ENCODE measurements around a stretch of chr2.

GRCh38 chr2:10720845-10721350, 532 bp upstream of the ATP6V1C2 start:
- PRO-cap = no peak
- RAMPAGE, long total RNA, 2 experiments = start-site peak on the plus strand in 2 of 2 experiments, at chr2:10721104-10721195 at its widest, 28 to 29 reads per replicate

GRCh38 chr2:10765299-10765791, 43.9 kb downstream of the ATP6V1C2 start:
- PRO-cap = no peak
- RAMPAGE, long total RNA, 2 experiments = no peak in any of the 2 experiments

DNA sequence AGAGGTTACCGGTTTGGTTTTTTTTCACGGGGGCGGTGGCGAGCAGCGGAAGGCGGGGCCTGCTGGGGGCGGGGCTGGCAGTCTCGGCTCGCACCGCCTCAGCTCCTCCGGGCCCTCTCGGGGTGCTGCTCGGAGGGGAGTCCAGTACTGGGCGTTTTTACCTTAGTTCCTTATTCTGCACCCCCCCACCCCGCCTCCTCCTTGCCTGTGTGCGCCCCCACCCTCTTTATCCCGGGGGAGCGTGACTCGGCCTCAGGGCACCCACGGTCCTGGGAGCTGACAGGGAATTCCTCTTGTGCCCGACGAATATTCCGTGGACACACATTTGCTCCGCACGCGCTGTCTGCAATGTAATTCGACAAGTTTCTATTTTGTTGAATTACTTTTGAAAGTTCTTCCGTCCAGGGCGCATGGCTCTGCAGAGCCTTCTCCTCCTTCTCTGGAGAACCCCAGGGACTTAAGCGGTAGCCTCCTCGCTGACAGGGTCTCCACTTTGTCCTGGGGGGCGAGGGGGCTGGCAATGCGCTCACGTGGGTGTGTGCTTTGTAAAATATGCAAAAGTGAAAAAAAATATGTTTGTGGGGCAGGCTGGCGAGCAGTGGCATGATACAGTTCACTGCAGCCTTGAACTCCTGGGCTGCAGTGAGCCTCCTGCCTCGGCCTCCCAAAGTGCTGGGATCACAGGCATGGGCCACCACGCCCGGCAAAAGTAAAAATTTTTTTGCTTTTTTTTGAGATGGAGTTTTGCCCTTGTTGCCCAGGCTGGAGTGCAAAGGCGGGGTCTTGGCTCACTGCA, 533 bp upstream of the PDIA6 start:
- PRO-cap = bidirectional peak, plus-strand start at position 80 of the sequence, minus-strand start outside the sequence
- RAMPAGE, long total RNA, 2 experiments = no peak in any of the 2 experiments

DNA sequence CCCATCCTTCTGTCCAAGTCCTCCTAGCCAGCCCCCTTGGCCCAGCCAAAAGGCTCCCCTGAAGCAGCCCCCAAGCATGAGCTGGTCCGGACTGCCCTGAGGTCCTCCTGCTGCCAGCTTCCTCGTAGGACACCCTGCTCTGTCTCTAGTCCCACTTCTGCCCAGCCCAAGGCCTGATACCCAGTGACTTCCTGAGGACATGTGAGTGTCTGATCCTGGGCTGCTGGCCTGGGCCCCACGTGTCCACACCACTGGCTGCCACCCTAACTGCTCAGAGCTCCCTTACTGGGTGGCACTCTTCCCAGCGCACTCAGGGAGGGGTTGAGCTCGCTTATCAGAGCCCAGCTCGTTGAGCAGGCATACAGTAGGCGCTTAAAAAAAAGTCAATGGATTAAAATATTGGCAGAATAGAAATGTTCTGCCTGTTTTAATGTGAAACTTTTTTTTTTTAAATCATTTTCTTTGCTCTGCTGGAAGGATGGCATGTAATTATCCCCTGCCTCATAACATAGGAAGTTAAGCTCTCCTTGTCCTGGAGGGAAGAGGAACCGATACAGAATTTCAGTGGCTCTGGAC, 34.5 kb upstream of the PDIA6 start:
- PRO-cap = no peak
- RAMPAGE, long total RNA, 2 experiments = no peak in any of the 2 experiments

DNA sequence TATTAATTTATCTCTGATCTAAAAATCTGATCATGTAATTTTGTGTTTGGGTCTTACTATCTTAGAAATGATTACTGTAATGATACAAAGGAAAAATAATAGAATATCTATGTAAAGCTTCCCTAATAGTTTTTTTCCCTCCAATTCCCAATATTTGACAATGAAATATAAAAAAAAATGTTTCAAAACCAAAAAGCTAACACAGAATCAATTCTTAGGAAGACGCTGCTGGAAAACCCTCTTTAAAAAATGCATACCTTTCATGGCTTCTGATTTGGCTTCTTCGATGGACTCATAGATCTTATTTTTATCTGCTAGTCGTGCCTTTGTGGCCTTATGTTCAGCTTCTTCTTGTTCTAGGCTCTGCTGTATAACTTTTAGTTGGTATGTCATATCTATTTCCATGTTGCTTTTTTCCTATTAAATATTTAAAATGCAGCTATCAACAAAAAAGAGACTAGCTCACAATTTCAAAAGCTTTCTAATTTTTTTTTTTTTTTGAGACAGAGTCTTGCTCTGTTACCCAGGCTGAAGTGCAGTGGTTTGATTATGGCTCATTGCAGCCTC, 56.2 kb downstream of the SLC66A3 start:
- PRO-cap = no peak
- RAMPAGE, long total RNA, 2 experiments = no peak in any of the 2 experiments

DNA sequence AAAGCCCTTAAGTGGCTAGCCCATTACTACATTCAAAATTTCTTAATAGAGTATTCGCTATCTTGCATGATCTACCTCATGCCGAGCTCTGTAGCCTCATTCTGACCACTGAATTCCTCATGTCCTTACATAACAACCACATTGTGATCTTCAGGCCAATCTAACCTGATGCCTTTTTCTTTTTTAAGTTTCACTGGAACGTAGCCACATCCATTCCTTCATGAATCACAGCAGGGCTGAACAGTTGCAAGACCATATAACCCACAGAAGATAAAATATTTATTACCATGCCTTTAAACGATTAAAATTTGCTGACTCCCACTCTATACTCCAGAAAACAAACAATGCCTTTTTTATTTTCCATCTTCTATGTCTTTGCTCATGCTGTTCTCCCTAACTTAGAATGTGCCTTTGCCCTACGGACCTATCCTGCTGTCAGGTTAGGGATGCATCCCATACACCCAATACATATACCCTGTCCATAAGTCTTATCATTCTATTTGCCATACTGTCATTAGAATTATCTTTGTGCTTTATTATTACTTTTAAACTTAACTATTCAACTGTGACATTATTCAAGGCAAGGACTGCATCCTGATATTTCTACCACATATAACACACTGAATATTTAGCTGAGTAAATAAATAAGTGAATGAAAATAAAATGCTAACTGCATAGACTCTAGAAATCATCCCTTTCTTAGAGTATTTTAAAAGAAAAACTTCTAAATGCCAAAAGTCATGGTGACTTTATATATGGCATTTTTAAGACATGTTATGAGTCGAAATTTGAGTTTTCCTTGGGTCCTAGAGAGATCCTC, 58.2 kb downstream of the SLC66A3 start:
- PRO-cap = no peak
- RAMPAGE, long total RNA, 2 experiments = no peak in any of the 2 experiments

- PRO-cap = no peak
- RAMPAGE, long total RNA, 2 experiments = no peak in any of the 2 experiments
Measured at GRCh38 chr2:11389446-11389819, 45.0 kb upstream of the ROCK2 start.

DNA sequence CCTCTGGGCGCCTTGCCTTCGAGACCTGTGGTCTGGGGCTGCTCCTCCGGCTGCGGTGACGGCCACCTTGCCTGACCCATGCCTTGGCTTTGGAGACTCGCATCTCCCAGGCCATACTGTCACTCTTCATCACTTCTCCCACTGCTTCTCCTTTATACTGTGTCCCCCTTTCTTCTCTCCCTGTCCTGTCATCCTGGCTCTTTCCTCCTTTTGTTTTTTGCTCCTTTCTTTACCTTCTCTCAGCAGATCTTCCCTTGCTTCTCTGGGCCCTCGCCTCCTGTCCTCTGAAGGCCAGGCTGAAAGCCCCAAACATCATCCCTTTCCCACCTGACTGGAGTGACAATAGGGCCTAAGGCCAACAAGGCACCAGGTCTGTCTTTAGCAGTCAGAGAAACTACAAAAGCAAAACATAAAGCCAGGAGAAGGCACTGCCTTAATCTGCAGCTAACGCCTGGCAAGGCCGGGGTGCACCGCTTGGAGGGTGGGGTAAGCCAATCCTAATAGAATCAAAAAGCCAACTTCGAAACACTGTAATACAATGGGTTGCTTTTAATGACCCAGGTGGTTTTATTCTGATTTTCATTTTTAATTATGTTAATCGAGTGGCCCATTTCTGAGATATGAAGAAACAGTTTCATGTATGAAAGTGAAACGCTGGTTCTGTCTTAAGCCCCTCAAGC, 25.9 kb downstream of the E2F6 start:
- PRO-cap = no peak
- RAMPAGE, long total RNA, 2 experiments = no peak in any of the 2 experiments

GRCh38 chr2:11483966-11484560, 18.1 kb upstream of the E2F6 start:
- PRO-cap = no peak
- RAMPAGE, long total RNA, 2 experiments = no peak in any of the 2 experiments

DNA sequence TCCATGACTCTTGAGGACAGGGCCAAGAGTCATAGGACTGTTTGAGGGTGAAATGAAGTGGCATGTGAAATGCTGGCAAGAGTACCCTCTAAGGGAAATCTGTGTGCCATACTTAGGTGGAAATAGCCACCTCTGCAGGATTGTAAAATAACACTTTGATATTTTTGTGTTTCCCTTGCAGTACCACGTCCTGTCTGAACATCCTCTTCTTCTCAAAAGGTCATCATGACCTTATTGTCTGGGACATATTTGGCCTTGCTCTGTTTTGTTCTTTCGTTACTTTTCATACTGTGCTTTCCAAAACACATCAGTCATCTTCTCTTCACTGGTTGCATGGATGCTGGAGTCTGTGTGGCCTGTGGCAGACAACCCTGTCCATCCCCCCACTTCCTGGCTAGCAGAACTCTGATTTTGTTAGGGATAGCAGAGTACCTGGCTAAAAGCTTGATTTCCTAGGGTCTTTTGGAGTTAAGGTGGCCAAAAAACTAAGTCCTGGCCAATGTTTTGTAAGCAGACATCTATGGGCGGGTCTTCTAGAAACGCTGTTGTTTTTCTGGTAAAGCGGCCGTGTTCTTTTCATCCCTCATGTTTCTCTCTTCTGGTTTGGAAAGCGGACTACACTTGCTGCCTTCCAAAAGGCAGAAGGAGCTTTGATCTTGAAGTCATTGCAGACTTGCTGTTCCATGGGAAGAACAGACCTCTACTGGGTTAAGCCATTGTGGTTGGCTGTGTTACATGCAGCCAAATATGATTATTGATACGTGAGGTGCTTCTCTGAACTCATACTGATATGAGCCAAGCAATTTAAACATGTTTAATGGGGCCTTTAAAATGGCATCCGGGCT, 9.2 kb upstream of the GREB1 start:
- PRO-cap = no peak
- RAMPAGE, long total RNA, 2 experiments = no peak in any of the 2 experiments

DNA sequence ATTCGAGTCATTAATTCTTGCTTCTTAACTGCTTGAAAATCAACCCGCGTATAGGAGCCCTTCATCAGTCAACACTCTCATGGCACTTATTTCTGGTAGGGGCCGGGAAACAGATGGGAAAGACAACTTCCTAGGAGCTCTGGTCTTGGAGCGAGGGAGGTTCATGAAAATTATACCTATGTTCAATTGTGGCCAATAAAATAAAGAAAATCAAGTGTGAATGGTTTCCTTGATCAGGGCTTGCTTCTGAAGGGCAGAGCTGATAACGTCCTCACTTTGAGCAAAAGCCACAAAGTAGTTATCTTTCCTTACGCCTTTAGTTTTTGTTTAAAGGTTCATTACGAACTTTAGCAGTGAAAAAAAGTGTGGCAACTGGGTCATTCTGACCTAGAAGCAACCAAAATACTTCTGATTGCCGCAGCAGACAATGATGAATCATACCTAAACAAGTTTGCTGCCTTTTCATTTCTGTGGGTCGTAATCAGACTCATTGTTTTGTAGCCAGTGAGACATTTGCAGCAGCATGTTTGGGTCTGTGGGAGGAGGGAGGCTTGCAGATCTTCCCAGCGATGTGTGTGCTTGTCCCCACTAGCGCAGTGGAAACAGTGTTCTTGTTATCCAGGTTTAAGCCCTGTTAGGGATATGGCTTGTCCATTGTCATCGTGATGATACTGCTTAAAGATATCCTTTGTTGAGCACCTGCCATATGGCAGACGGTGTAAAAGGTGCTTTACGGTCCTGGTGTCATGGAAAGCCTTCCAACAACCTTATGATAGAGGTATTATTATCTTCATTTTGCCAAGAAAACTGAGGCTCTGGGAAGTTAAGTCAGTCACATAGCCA, 1.5 kb upstream of the GREB1 start:
- PRO-cap = no peak
- RAMPAGE, long total RNA, 2 experiments = no peak in any of the 2 experiments

DNA sequence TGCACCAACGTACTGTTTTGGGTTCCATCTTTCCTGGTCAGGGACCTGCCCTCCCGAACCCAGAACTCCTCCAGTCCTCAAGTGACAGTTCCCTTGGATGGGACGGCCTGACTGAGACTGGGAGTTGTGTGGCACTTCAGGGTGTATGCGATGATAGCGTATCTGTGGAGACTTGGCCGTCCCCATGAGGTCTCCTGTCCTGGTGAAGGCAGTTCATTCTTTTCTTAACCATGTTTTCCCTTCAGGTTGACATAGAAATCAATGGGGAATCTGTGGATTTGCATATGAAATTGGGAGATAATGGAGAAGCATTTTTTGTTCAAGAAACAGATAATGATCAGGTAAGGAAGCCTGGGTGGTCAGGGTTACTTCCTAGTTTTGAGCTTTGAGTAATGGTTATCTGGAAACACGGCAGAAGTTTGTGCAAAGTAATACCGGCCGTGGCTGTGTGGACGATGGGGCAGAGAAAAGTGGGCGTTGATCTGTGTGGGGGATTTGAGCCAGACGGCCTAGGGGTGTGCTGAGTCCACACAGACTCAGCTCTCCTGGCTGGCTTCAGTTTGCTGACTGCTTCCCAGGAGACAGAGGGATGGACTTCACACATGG, 21.2 kb downstream of the LPIN1 start:
- PRO-cap = no peak
- RAMPAGE, long total RNA, 2 experiments = no peak in any of the 2 experiments

DNA sequence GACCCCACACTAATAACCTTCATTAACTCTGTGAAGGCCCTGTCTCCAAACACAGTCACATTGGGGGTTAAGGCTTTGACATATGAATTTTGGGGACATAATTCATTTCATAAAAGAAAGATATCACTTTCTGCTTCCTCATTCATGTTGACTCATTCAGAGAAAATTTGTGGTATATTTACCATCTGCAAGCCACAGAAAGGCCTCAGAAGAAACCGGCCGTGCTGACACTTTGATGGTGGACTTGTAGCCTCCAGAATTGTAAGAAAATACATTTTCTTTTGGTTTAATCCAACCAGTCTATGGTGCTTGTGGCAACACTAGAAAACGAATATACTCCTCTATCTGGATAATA, 262.3 kb downstream of the LPIN1 start:
- PRO-cap = no peak
- RAMPAGE, long total RNA, 2 experiments = no peak in any of the 2 experiments

- PRO-cap = no peak
- RAMPAGE, long total RNA, 2 experiments = no peak in any of the 2 experiments
Measured at GRCh38 chr2:12507302-12507855, 209.4 kb upstream of the TRIB2 start.

DNA sequence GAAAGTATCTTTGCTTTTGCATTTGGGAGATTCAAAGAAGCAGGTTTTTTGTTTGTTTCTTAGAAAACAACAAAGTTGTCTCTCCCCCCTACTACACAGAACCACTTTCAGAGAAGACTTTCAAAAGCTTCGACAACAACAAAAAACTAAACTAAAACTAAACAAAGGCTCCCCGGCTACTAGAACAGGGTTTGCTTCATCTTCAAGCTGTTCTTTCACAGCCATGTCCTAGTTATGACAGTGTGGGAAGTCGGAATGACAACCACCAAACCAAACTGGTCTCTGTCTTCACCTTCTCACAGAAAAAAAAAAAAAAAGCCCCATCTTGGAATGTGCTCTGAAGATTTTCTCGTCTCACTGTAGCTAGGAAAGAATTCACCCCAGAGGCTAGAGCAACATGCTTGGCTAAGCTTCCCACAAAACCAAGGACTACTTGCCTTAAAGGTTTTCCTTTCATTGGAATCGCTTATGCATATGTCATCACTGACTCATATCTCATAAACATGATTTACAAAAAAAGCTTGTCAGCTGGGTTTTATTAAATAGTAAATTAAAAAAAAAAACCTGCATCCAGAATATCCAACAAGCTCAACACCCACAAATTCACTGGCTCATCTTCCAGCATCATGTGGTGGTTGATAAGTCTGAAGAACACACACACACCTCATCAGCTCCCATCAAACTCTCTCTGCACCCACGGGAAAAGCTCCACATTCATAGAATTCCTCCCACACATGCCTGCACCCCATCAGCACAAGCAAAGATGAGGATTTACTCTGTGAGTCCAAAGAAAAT, 182.2 kb upstream of the TRIB2 start:
- PRO-cap = no peak
- RAMPAGE, long total RNA, 2 experiments = no peak in any of the 2 experiments

DNA sequence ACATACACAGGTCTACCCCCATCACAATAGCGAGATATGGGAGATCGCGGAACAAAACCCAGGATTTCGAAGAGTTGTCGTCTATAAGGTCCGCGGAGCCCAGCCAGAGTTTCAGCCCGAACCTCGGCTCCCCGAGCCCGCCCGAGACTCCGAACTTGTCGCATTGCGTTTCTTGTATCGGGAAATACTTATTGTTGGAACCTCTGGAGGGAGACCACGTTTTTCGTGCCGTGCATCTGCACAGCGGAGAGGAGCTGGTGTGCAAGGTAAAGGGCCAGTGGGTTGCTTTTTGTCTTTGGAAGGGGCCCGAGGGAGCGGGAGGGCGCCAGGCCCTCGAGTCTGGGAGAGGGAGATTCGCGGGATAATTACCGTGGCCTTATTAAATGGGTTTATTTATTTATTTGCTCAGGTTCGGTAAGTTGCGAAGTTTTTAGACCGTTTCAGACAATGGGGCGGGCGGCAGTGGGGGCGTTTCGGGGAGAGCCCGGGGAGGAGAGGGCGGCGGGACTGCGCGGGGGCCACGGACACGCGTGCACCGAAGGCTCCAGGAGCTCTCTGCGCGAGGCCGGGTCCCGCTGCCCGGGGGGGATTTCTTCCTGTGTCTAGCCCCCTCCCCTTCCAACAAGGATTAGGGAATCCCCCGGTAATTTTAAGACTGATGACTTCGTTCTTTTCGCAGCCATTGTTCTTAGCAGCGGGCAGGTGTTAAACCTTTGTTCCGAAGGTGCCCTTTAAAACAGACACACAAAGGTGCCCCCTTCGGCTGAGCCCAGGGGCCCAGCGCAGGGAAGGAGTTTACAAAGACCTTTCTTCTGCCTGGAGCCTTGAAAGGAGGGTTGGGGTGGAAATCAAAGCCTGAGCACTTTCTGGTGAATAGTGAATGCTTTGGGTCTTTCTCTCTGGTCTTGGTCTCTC, 1.8 kb downstream of the TRIB2 start:
- PRO-cap = bidirectional peak, plus-strand start at position 219 of the sequence, minus-strand start at position 148 of the sequence
- RAMPAGE, long total RNA, 2 experiments = no peak in any of the 2 experiments

DNA sequence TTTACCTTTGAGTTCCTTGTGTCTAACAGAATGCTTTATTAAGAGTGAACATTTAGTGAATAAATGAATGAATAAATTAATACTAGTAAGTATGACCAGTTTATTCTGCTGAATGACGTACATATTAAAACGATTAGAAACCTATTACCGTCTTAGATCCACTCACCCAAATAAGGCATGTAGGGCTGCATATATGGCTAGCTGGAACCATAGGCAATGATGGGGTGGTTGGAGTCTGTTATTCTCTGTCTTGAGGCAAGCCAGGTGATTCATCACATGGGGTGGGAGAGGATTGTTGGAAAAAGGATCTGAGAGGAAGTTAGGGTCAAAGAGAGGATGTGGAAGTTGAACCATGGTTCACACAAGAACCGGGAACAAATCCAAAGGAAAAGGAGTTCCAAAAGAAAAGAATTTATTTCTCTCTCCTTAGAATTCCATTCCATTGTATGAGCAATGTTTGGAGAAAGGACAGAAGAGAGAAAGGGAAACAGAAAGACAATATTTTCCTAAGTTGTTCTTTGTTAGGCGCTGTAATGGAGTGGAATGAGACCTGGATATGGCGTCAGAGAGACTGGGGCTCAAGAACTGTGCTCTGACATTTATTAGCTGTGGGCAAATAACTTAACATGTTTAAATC, 71.1 kb downstream of the TRIB2 start:
- PRO-cap = no peak
- RAMPAGE, long total RNA, 2 experiments = no peak in any of the 2 experiments

DNA sequence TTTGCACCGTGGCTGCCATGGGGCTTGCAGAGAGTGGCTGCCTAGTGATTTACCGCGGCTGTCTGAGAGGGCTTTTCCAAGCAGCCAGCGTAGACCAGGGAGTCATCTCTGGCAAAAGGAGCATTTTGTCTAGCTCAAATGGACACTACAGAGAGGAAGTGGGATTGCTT, 108.0 kb downstream of the TRIB2 start:
- PRO-cap = no peak
- RAMPAGE, long total RNA, 2 experiments = no peak in any of the 2 experiments

GRCh38 chr2:12929318-12929642, 212.5 kb downstream of the TRIB2 start:
- PRO-cap = unidirectional peak, plus-strand start at chr2:12929591
- RAMPAGE, long total RNA, 2 experiments = no peak in any of the 2 experiments

GRCh38 chr2:12948432-12949078, 231.8 kb downstream of the TRIB2 start:
- PRO-cap = no peak
- RAMPAGE, long total RNA, 2 experiments = no peak in any of the 2 experiments

Measured in lower leg skin (tissue), 2 donors.